HEK293 (cell line): ENCODE measurements around the genes ENHO, DCTN3, CCL19 and ATOSB.

- PRO-cap = no peak
- RRBS, 2 experiments = 84 to 88% methylated on average over 8 of the region's 26 CpGs
These were observed 4.7 kb upstream of the MYORG start for GRCh38 chr9:34381267-34381969.

GRCh38 chr9:34438674-34439069 is 19.7 kb downstream of the FAM219A start:
- PRO-cap = no peak
- RRBS, 2 experiments = no CpG with 5 or more reads among the region's 11 CpGs

DNA sequence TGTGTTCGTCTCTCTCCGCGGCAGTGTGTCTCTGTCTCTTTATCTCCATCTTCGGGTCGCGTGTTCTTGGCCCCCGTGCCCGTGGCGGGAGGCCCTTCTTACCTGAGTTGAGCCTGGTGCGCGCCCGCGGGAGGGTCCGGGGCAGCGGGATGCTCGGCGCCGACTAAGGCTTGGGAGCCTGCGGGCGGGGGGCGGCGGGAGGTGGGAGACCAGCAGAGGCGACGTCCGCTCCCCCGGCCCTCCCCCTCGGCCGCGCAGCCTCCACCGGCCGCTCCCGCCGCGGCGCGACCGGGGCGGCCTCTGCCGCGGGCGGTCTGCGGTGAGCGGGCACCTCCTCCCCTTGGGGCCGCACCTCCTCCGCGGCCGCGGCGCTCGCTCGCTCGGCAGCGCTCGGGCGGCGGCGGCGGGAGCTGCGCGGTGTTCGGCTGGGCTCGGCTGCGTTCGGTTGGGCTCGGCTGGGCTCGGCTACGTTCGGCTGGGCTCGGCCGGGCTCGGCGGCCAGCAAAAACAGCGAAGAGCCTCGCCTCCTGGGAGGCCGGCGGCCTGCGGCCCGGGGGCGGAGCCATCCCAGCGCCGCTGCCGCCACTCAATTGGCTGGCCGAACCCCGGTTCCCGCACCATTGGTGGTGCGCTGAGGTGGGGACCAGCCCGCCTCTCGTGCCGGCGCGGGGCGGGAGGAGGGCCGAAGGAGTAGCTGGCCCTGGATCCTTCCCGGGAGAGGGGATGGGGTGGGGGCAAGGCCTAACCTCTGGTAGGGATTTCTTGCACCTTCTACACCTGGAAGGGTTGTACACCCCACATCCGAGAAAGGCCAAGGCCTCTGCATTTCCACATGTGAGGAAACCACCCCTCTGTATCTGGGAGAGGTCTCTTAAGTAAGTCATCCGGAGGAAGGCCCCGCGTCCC is at the start of gene ENHO:
TSS of gene ENHO (minus strand) at position 316 of the 906 bp plus-strand sequence.
- PRO-cap = unidirectional peak, minus-strand start at position 165 of the sequence; bidirectional peak, plus-strand start at position 666 of the sequence, minus-strand start at position 302 of the sequence
- RRBS, 2 experiments = 1% methylated on average over 32 of the region's 98 CpGs

- PRO-cap = no peak
- RRBS, 2 experiments = 2 to 6% methylated on average over 11 of the region's 38 CpGs
These were observed 11.4 kb downstream of the CNTFR start for GRCh38 chr9:34578102-34578609.

DNA sequence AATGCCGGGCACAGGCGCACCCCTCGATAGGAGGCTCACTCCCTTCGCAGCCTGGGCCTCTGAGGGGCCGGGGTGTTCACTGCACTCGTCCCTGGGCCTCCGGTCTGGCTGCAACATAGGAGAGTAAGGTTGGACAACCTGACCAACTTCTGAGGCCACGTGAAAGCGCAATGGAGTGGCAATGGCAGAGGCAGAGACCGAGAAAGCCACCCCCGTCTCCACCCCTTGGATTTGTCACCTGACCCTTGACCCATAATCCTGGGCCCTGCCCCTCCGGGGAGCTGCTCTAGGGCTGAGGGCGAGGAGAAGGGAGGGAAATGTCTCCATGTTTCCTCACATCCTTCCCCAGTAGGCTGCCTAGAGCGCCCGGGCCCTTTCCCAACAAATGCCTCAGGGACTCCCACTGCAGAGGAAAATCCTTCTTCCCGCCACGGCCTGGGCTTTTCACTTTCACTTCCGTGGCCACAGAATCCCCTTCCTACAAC is 1.2 kb upstream of the CNTFR start:
- PRO-cap = no peak
- RRBS, 2 experiments = 91 to 93% methylated on average over 9 of the region's 18 CpGs

- PRO-cap = unidirectional peak, plus-strand start at chr9:34620252; bidirectional peak, plus-strand start at chr9:34620588, minus-strand start at chr9:34620471
- RRBS, 2 experiments = 2 to 3% methylated on average over 11 of the region's 49 CpGs
These were observed at the start of gene DCTN3 for GRCh38 chr9:34619670-34620973. Gene DCTN3 (minus strand): TSS chr9:34620495.

- PRO-cap = bidirectional peak, plus-strand start at chr9:34665649, minus-strand start at chr9:34665341
- RRBS, 2 experiments = 29 to 36% methylated on average over 8 of the region's 47 CpGs
These were observed 887 bp downstream of the ENSG00000187186 start for GRCh38 chr9:34664866-34665450.

GRCh38 chr9:34691151-34691717 is at the start of gene CCL19:
Gene CCL19 (minus strand): TSS chr9:34691276.
- PRO-cap = no peak
- RRBS, 2 experiments = no CpG with 5 or more reads among the region's 5 CpGs

DNA sequence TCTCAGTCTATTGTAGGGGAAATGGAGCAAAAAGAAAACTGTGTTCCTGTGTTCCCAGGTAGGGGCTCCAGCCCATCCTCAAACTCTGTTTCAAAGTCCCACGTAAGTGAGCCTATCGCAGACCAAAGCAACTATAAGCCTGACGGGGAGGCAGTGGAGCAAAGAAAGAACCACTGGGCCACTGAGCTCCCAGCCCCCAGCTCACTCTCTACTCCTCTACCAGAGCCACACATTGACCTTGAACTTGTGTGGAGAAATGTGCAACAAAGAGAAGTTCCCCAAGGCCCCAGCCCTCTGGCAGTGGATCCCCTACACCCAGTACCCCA is 2.4 kb downstream of the C9orf131 start:
- PRO-cap = no peak
- RRBS, 2 experiments = no CpG with 5 or more reads among the region's 3 CpGs

DNA sequence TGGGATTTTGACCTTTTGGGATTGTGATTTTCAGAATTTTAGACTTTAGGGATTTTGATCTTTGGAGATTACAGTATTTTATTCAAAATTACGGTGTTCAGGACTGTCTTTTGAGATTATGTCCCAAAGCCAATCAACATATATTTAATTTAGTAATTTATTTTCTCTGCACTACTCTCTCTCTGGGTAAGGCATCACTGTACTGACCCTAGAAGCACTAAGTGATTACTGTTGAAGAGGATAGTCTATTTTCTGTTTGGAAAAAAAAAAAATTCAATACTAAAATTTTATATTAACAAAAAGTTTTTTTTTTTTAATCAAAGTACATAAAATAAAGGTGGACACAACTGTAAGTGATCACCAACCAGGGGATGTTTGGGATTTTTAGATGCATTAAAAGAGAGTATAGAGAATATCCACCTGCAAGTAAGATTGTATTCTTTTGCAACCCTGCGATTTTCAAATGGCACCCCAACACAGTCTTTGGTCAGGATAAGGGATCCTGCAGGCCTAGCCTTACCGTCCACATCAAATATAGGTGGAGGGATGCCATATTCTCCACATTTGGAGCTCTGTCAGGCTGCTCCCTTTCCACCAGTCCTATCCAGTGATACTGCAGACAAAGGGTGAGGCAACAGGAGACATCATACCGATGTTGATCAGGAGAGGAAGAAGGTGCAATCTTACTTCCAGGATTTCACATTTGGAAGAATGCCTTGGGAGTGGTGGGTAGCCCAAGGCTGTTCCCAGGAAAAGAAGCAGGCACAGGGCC is 13.9 kb downstream of the C9orf131 start:
- PRO-cap = no peak
- RRBS, 2 experiments = no CpG with 5 or more reads among the region's 4 CpGs

- PRO-cap = bidirectional peak, plus-strand start at chr9:35102753, minus-strand start at chr9:35102651
- RRBS, 2 experiments = no CpG with 5 or more reads among the region's 23 CpGs
These were observed 329 bp downstream of the STOML2 start for GRCh38 chr9:35102593-35103011.

GRCh38 chr9:35112094-35112599 is 3.5 kb downstream of the ATOSB start:
- PRO-cap = no peak
- RRBS, 2 experiments = no CpG with 5 or more reads among the region's 2 CpGs

DNA sequence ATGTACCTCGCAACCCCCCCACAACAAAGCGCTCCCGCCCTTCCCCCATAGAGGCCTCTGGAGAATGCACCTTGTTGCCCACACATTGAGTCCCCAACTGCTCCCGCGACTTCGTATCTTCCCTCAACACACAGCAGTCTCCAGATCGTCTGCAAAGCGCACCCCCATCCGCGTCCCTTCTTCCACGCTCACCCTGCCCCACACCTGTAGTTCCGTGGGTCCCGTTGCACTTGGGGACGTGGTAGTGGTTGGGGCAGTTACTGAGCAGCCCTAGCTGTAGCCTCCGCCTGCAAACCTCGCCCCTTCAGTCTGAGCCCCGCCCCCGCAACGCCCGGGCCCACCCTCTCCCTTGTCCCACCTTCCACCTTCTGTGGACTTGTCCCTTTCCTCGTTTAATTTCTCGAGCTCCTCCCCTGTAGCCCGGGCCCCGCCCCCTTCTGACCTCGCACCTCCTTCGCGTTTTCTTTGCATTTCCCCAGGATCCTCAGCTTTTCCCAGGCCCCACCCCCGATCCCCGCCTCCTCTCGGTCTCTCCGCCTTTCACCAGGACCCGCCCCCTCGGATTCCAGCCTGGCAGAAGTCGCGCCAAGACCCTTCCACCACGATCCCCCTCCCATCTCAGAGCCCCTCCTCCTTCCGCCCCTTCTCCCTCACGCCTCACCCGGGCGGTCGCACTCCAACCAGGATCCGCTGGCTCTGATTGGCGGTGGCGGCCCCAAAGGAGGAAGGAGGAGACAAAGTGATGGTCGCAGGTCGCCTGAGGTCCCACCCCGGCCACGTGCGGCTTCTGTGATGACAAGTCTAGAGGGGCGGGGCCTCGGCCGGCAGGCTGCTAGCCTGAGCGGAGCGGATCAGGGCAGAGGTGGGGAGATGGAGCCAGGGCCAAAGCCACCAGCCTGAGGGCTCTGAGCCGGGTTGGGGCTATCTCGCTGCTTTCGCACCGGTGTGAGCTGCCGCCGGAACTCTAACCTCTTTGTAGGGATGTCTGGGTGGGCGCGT is at the start of gene ATOSB:
TSS of gene ATOSB (minus strand) at position 262 of the 999 bp plus-strand sequence.
- PRO-cap = bidirectional peak, plus-strand start at position 561 of the sequence, minus-strand start at position 311 of the sequence; bidirectional peak, plus-strand start at position 859 of the sequence, minus-strand start at position 620 of the sequence
- RRBS, 2 experiments = 2 to 4% methylated on average over 13 to 15 of the region's 62 CpGs

- PRO-cap = no peak
- RRBS, 2 experiments = no CpG with 5 or more reads among the region's 4 CpGs
These were observed 96.1 kb downstream of the UNC13B start for GRCh38 chr9:35257824-35258317.

GRCh38 chr9:35270073-35270279 is 108.2 kb downstream of the UNC13B start:
- PRO-cap = no peak
- RRBS, 2 experiments = no CpG with 5 or more reads among the region's 1 CpG

- PRO-cap = no peak
- RRBS, 2 experiments = no CpG with 5 or more reads among the region's 4 CpGs
These were observed 96.8 kb upstream of the RUSC2 start for GRCh38 chr9:35392992-35393630.

DNA sequence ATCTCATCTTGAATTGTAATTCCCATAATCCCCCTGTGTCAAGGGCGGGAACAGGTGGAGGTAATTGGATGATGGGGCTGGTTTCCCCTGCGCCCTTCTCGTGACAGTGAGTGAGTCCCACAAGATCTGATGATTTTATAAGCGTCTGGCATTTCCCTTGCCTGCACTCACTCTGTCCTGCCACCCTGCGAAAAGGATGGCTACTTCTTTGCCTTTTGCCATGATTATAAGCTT is 902 bp upstream of the RUSC2 start:
- PRO-cap = no peak
- RRBS, 2 experiments = no CpG with 5 or more reads among the region's 5 CpGs

DNA sequence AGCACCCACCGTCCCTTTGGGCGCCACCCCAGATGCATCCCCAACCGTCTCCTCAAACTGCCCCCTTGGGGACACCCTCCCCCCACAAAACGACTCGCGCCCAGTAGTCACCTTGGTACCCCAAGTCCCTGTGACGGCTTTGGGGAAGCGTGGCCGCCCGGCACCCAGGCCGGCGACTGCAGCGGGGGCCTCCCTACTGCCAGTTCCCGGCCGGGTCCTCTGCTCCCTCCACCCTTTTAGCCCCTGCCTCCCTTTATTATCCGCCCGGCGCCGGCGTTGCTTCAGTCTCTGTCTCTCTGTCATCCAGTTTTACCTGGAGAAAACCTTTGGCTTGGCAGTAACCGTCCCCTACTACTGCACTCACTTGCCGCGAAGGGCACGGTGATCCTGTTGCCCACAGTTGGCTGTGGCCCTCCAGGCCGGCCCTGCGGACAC is 534 bp downstream of the RUSC2 start:
- PRO-cap = no peak
- RRBS, 2 experiments = 36 to 44% methylated on average over 6 to 9 of the region's 26 CpGs

DNA sequence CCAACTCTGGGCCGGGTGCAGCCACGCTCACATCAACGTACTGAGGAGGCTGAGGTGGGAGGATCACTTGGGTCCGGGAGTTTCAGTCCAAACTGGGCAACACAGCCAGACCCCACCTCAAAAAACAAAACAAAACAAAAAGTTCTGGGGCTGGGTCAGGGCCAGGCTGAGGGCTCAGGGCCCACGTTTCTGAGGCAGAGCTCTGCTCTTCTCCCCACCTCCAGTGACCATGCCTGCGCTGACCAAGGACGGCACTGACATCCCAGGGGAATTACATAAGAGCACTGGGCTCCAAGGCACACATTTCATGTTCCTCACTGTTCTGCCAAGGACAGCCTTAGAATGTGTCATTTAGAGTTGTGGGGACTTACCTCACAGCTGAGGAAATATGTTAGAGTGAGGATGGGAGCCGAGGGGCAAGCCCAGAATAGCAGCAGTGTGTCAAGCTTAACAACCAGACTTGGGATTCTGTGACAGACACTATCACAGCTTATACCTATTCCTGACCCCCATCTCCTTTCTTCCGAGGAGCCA is 1.0 kb upstream of the FAM166B start:
- PRO-cap = no peak
- RRBS, 2 experiments = 90 to 98% methylated on average over 3 of the region's 9 CpGs

- PRO-cap = no peak
- RRBS, 2 experiments = 86 to 87% methylated on average over 1 to 2 of the region's 14 CpGs
These were observed 7.6 kb upstream of the TPM2 start for GRCh38 chr9:35697167-35697851.